Measurements from ENCODE around the gene CR2.

- CAGE, long polyA plus RNA = no peak
- RRBS = no CpG with 5 or more reads among the region's 8 CpGs
Measured at GRCh38 chr1:206661270-206661670, 23.4 kb upstream of the MAPKAPK2 start.

DNA sequence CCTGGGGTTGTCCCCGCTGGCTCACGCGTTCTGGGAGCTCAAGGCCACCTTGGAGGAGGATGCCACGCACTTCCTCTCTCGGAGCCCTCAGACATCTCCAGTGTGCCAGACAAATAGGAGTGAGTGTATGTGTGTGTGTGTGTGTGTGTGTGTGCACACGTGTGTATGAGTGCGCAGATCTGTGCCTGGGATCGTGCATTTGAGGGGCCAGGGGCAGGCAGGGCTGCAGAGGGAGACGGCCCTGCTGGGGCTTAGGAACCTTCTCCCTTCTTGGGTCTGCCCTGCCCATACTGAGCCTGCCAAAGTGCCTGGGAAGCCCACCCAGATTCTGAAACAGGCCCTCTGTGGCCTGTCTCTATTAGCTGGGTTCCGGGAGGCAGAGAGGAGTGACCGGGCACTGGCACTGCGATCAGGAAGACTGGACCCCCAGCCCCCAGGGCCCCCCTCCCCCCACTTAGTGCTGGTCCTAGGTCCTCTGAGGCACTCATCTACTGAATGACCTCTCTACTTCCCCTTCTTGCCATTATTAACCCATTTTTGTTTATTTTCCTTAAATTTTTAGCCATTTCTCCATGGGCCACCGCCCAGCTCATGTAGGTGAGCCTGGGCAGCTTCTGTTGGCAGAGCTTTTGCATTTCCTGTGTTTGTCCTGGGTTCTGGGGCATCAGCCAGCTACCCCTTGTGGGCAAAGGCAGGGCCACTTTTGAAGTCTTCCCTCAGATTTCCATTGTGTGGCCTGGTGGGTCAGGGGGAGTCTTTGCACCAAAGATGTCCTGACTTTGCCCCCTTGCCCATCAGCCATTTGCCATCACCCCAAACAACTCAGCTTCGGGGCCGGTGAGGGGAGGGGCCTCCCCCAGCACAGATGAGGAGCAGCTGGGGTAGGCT lies 37.2 kb upstream of the IL19 start:
- CAGE, long polyA plus RNA = no peak
- RRBS = no CpG with 5 or more reads among the region's 15 CpGs

DNA sequence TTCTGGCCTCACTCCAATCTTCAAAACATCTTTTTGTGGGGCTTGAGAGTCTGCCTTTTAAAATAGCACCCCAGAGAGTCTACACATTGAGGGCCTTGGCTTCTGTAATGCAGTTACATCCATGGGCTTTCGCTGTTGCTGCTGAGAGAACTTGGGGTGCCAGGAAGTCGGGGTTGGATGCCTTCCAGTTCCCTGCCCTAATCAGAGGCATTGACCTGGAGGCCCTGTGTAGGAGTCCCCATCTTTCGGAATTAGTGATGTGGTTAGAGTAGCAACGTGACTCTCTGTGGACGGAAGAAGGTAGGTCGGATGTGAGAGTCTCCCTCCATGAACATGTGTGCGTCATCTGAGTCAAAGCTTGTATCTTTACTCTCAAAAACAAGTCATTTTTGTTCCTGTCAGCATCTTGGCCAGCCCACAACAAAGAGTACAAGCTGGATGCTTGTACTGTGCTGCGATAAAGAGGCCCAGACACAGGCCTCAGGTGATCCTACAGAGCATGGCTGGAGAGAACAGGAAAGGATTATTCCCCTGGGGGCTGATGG lies 30.9 kb upstream of the IL10 start:
- CAGE, long polyA plus RNA = no peak
- RRBS = no CpG with 5 or more reads among the region's 8 CpGs

DNA sequence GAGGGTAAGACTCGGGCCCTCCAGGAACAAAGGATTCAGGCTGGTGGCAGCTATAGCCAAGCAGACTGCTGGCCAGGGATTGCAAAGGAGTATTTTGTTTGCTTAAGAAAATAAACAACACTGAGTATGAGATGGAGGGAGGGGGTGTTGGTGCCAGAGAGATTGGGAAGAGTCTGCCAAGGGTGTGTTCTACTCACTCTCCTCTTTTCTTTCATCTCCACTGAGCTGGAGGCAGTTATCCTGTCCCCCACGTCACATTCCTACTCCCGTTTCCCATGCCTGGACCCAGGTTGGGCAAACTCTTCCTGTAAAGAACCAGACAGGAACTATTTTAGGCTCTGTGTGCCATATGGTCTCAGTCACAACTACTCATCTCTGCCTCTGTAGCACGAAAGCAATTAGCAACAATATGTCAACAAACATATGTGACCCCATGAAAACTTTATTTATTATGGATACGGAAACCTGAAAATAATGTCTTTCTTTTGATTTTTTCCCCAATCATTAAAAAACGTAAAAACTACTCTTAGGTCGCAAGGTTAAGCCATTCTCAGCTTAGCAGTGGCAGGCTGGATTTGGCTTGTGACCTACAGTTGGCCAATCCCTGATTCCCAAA lies 1.3 kb upstream of the IL24 start:
- CAGE, long polyA plus RNA = no peak
- RRBS = no CpG with 5 or more reads among the region's 7 CpGs

DNA sequence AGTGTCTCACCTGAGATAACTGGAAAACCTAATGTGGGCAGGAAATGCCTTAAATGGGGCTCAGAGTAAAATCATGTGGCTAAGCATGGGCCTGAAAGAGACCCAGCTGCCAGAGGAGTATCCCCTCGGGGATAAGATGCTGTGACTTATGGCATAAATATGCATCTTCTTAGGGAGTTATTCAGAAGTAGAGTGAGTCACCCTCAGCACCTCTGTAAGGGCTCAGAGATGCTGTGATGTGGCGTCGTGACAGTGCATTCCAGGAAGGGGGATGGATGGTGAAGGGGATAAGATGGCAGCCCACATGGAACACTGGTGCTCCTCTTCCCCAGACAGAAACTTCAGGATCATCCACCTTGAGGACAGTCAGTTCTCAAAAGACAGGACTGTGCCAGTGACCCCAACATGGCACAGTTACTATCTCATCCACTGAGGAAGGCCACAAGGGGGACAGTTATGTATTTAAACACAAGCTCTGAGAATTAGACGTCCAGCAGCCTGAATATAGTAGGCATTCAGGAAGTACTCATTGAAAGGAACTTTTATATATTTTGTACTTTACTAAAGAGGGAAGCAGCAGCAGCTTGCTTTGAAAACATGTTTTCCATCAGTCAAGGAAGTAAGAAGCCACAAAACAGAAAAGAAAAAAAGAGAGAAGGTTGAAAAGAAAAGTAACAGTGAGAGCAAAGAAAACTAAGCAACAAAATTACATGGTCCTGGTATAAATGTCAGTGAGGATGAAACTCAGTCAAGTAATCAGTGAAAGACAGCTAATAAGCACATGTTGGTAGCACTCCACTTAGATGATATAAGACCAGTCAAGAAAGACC lies 8.3 kb downstream of the IL24 start:
- CAGE, long polyA plus RNA = no peak
- RRBS = no CpG with 5 or more reads among the region's 4 CpGs

GRCh38 chr1:206925293-206925834 lies 3.6 kb upstream of the FCMR start:
- CAGE, long polyA plus RNA = no peak
- RRBS = no CpG with 5 or more reads among the region's 11 CpGs

DNA sequence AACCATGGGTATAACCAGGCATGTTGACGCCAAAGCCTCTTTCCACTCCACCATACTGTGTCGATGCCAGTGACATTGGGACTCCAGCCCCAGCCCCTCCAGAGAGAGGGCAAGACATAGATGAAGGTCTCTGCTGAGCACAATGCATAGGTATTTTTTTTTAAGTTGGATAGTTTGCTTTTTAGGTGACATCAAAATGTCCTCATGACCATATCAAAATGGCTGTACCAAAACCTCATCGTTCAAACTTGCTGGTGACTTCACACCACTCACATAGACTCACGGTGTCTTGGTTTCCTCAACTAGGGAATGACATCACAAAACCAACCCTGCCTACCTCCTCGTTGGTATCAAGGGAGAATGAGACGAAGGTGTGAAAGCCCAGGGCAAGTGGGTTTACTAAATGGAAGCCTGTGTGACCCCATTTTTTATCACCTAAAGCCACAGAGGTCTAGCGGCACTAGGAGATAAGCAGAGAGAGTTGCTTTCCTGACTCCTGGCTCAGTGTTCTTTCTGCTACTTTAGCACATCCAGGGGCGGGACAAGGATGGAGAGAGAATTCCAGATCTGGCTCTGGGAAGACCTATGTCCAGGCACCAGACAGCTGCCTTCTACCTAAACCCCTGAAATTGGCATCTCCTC lies 1.5 kb downstream of the PIGR start:
- CAGE, long polyA plus RNA = no peak
- RRBS = no CpG with 5 or more reads among the region's 8 CpGs

DNA sequence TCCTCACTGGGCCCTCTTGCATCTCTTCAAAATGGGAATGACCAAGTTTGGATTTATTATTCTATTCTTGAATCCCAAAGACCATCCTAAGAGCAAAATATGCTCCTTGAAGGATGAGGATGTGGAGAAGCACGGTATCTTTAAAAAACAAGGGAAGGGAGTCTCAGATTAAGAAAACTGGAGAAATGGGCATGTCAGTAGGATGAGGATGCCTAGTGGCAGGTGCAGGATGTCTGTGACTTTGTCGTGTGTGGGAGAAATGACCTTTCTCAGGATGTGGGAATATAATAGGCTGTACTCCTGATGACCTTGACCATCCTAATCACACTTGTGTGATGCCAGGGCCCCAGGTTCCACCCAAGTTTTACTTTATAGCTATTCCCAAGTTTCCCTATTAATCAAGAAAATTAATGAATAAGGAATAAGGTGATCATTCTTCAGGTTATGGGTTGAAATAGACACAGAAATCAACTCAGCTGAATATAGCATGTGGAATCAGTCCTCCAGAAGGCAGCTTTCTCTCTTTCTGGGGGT lies 12.9 kb downstream of the C1orf116 start:
- CAGE, long polyA plus RNA = no peak
- RRBS = no CpG with 5 or more reads among the region's 2 CpGs

- CAGE, long polyA plus RNA = no peak
- RRBS = no CpG with 5 or more reads among the region's 5 CpGs
Measured at GRCh38 chr1:207021006-207021215, 11.6 kb downstream of the C1orf116 start.

- CAGE, long polyA plus RNA = no peak
- RRBS = no CpG with 5 or more reads among the region's 8 CpGs
Measured at GRCh38 chr1:207062289-207062823, 9.3 kb downstream of the PFKFB2 start.

- CAGE, long polyA plus RNA = no peak
- RRBS = no CpG with 5 or more reads among the region's 1 CpG
Measured at GRCh38 chr1:207077513-207077768, 11.2 kb upstream of the C4BPB start.

GRCh38 chr1:207089852-207090375 lies 1.3 kb downstream of the C4BPB start:
- CAGE, long polyA plus RNA = no peak
- RRBS = no CpG with 5 or more reads among the region's 16 CpGs

DNA sequence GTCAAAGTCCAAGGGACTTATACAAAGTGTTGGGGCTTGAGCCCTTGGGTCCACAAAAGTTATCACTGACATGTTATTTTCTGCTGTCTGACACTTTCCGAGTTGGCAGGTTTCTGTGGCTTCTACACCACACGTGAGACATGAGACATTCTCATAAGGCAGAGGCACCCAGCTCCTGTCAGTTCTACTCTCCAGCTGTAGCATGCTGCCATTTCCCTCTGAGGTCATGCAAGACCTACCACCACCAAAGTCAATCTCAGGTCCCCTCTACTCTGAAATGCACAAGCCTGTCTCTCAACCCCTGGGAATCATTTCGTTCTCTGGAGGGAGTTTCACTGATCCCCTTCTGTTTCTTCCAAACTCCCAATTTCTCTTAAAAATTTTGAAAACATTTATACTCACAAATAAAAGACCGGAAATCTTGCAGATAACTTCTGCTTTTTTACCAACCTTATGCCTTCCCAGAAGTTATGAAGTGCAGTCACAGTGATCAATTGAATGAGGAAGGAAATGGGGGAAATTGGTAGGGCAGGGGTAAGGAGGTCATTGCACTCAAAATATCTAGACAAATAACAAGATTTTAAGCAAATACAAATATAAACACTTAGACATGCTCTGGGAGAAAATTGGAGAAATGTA lies 39.4 kb upstream of the CR2 start:
- CAGE, long polyA plus RNA = no peak
- RRBS = no CpG with 5 or more reads among the region's 4 CpGs

GRCh38 chr1:207453933-207455058 lies at the start of gene CR2:
Gene CR2 (plus strand): TSS chr1:207454328.
- CAGE, long polyA plus RNA = no peak
- RRBS = 4% methylated on average over 41 of the region's 77 CpGs

- CAGE, long polyA plus RNA = no peak
- RRBS = no CpG with 5 or more reads among the region's 14 CpGs
Measured at GRCh38 chr1:207519593-207520192, 23.7 kb downstream of the CR1 start.

- CAGE, long polyA plus RNA = no peak
- RRBS = no CpG with 5 or more reads among the region's 8 CpGs
Measured at GRCh38 chr1:207589425-207590039, 55.4 kb upstream of the CR1L start.

- CAGE, long polyA plus RNA = no peak
- RRBS = no CpG with 5 or more reads among the region's 5 CpGs
Measured at GRCh38 chr1:207750849-207751346, 956 bp upstream of the CD46 start.

DNA sequence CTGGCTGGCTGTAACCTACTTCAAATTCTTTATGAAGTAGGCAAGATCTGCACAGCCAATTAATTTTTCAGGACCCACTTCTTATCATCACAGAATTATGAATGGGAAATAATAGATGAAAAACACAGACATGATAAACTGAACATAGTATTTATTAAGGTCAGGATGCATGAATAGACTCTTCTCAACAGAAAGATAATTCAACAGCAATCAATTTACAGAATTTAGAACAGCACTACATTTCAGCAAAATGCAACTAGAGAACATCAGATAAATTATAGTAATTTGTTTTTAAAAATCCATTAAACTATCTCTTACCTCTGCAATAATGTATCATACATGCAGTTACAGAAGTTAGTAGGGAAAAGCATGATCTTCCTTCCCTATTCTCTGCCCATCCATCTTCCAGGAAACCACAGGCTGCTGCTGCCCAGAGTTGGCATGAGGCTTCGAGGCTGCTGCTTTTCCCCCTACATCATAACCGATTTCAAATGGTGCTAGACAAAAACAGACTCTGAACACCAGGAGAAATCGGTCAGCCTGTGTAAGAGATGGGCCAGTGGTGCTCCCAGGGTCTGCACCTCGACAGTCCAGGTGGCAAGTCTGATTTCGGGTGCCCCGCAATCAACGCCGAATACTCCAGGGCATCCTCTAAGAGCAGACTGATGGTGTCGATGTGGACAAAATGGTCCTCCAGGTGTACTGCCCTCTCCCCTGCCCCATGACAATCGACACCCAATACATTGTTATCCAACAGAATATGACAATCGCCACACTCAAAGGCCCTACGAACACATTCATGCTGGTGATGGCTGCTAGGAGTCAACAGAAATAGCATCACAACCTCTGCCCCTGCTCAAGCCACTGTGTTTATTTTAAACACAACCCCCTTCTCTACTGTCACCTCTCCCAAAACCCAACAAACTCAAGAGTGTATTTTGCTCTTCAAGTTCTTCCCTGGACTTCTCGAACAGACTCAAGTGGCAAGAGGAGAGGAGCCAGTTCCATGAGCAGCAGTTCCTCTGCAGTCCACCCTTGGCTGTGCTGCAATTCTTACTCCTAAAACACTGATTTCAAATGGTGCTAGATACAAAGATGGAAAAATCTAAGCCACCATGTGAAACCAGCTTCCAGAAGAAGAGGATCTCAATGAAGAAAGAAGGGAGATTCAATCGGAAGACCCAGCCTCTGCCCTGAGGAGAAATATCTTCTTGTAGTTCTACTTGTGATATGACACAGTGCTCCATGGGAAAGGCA lies 50.0 kb downstream of the CD46 start:
- CAGE, long polyA plus RNA = no peak
- RRBS = no CpG with 5 or more reads among the region's 14 CpGs

DNA sequence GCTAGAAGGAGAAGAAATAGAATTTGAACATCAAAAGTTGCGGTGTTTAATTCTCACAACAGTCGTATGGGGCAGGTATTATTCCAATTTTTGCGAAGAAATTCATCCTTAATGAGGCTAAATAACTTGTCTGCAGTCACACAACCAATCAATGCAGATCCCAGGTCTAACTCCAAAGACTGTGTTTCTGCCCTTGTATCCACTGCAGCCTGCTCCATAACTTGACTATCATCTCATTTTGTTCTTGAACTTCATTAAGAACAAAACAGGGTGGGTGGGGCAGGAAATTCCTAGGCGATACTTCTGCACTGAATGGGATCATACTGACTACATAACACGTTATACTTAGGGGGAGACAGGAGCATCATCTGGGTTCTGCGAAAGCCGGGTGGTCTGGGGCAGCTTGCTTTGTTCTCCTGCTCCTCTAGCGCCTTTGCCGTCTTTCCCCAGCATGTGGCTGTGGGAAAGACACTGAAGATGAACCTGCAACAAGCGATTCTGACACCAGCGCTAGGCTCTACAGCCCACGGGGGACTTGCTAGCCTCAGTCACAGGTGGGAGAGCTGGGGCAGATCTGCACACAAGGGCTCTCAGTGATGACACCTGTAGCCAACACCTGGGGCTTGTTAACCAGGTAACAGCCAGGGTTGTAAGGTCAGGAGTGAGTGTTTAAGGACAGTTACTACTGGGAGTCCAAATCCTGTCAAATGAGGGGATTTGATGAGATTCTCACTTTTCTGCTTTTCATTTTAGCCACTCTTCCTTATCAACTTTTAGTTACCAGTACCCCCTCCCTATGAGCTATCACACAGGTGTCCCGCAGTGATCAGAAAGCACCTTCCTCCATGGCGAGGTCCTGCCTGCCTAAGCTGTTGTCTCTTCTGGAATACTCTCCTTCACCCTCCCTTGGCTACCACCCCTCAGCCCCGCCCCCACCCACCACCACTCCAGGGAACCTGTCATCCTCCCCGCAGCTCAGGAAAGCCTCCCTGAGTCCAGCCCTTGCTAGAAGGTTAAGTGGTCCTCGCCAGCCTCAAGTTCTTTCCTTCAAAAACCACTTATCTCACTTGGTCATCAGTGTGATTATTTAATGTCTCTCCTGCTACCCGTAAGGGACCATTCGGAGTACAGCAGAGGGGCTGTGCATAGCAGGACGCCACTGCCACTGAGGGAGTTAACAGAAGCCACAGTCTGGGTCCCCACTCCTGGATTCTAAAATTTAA lies 52.0 kb downstream of the CD46 start:
- CAGE, long polyA plus RNA = no peak
- RRBS = no CpG with 5 or more reads among the region's 20 CpGs

DNA sequence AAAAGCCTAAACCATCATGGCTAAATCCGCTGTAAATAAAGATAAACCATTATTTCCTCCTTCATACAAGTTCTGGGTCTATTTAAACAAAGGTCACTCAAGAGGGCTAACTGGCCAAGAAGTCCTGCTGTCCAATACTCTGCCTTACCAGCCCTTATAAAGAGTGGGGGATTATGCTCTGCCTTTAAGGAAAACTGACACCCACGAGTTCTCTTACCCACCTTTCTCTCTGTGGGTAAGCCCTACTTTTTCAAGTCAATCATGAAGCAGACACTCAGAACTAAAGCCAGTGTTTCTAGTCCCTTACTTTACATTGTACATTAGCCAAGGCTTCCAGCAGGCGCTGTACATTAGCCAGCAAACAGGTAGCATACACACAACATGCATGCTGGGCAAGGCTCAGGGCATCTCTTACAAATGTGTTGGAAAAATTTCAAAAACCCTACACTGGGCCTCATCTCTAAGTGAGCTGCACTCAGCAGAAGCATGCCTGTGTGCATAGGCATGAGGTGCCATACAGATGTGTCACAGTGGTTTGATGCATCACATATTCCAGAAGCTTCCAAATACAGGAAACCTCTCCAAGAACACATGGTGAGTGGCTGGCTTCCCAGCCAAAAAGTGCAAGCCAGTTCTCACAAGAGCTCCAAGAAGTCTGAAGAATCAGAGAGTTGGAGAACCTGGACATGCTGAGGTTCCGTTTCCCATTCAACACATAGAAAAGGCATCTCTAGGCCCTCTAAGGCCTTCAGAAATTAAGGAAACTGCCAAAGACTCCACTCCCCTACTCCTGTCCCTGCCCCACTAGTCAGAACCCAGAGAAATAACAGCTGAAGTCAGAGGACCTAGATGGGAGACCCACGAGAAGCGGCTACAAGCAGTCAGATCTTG lies 58.2 kb downstream of the CD46 start:
- CAGE, long polyA plus RNA = no peak
- RRBS = no CpG with 5 or more reads among the region's 6 CpGs

Measured in BJ (cell line).